SK-MEL-5 (cell line): ENCODE data around the gene PAPPA2.

GRCh38 chr1:173998662-173999066, 23.5 kb downstream of the RC3H1 start:
RAMPAGE:
- cytosol, long total RNA = no peak
- long total RNA = no peak
- nucleus, long total RNA = no peak

GRCh38 chr1:174375876-174376184, 71.9 kb upstream of the GPR52 start:
RAMPAGE:
- cytosol, long total RNA = no peak
- long total RNA = no peak
- nucleus, long total RNA = no peak

GRCh38 chr1:174383681-174384015, 64.1 kb upstream of the GPR52 start:
RAMPAGE:
- cytosol, long total RNA = no peak
- long total RNA = no peak
- nucleus, long total RNA = no peak

GRCh38 chr1:174400370-174401007, 47.3 kb upstream of the GPR52 start:
RAMPAGE:
- cytosol, long total RNA = no peak
- long total RNA = no peak
- nucleus, long total RNA = no peak

DNA sequence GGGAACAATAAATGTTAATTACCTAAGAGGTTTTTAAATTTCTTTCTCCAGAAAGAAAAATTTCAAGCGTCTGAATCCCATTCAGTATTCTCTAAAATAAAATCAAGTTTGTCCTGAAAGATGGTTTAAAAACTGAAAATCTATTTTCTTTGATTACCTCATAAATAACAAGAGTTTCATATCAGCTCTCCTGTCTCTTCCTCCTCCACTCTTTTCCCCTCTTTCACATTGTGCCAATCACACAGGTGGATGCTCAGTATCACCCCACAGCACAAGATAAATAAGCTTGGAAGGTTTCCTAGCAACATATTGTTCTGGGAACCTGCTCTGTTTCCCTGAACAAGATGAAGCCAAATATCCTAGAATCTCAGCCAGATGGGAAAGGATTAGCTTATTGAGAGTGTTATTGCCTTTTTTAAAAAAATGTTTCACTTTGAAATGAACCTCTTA, 45.7 kb upstream of the CACYBP start:
RAMPAGE:
- cytosol, long total RNA = no peak
- long total RNA = no peak
- nucleus, long total RNA = no peak

DNA sequence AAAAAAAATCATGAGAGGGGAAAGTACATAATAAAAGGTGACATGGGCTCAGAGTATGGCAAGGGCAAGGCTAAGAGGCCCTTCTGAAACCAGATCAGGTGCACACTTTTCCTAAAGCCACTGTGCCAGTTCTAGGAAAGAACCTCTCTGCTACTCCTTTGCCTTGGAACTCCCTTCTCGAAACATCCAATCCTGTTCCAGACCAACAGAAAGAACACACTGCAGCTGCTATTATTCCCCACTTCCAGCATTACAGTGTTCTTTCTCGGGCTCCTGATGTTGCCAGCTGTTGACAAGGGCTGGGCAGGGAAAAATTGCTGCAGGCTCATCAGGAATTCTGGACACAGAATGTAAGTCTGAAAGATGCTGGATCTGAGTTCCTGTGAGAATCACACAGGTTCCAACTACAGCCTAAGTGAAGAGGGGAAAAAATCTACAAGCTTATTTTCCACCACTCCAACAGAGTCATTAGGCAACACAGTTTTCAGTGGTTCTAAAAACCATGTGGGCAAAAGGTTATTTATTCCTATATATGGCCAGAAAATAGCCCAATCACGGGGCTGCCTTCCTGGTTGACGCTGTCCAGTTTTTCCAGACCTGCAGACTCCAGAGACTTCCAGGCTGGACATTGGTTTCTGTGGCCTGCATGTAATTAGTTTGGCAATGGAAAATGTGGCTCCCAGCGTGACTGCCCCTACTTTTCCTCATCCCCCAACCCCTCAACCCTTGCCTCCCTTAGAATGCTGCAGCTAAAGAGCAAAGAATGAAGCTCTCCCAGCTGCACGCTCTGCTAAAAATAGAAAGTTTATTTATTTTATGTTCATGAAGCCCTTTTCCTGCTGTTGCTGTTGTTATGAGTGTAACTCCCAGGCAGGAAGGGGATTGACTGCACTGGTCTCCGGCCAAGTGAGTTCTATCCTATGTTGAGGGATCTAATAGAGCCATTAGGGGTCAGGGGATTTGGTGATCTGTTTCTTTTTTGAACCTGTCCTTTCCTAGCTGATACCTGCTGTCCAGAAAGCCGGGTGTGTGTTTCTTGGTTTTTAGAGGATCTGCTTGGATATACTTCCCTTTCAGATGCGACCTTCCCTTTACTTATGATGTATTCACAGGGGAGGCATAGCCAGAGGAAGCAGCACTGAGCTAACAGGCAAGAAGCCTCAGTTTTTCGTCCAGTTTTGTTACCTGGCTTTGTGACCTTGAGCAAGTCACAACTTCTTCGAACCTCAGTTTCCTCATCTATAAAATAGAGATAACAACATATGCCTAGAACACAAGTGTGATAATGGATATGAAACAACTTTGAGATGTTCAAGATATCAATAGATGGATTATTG, 8.4 kb upstream of the KIAA0040 start:
RAMPAGE:
- cytosol, long total RNA = no peak
- long total RNA = no peak
- nucleus, long total RNA = no peak

RAMPAGE:
- cytosol, long total RNA = no peak
- long total RNA = no peak
- nucleus, long total RNA = no peak
Measured at GRCh38 chr1:176462826-176463253, at the start of gene PAPPA2. Gene PAPPA2 (plus strand): TSS chr1:176463175.

DNA sequence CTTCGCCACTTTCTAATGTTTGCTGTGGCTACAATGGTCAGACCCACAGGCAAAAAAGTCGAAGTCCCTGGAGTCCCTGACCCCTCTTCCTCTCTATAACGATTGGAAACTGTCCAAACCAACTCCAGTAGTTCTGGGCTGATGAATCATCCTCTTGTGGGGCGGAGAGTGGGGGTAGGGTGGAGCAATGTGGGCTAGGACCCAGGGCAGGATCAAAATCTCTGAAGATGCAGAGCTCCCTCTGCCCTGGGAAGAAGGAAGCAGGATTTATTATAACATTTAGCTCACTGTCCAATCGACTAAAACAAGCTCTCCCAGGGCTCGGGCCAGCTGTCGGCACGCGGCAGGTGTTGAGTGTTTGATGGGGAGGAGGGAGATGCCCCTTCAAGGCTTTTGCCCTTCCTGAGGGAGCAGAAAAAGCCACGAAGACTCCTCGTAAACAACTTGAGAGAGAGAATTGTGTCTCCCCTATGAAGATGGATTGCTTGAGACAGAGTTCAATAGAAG, 85.7 kb downstream of the BRINP2 start:
RAMPAGE:
- cytosol, long total RNA = no peak
- long total RNA = no peak
- nucleus, long total RNA = no peak

DNA sequence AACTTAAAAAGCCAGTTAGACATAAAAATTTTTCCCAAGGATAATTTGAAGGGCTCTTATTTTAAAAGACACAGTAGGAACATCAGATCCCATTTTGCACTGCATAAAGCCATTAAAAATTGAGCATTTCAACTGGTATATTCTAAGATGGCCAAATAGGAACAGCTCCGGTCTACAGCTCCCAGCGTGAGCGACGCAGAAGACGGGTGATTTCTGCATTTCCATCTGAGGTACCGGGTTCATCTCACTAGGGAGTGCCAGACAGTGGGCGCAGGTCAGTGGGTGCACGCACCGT, 336.1 kb downstream of the SEC16B start:
RAMPAGE:
- cytosol, long total RNA = no peak
- long total RNA = no peak
- nucleus, long total RNA = no peak

GRCh38 chr1:177984192-177984665, 14.4 kb upstream of the SEC16B start:
RAMPAGE:
- cytosol, long total RNA = no peak
- long total RNA = start-site peak on the minus strand at chr1:177984276-177984303, 10 and 8 reads in 2 replicates
- nucleus, long total RNA = no peak

DNA sequence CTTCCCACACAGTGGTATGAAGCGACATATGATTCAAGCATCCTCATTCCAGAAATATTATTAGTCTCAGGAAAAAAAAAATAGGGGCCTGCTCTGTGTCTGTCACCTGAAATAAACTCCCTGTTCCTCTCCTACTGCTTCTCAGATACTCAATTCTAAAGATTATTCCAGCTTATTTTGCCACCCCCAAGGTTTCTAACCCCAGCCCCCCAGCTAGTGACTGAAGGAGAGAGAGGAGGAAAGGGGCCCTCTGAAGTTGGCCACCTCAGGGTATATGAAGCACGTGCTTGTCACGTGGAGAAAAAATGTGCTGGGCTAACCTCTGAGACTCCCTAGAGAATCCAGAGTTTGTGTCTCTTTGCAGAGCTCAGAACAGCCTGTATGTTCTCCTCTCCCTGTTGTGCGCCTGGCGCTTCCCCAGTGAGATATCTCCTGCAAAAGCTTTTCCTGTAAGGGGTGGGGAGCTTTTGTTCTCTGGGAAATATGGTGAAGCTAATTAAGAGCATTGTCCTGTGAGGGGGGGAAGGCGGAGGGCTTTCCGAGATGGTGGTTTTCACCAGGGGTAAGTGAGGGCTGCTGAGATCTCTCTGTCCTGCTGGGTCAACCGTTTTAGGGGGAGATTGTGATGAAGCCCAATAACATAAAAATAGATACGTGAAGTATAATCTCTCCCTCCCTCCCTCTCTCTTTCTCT, 35.8 kb upstream of the RASAL2 start:
RAMPAGE:
- cytosol, long total RNA = no peak
- long total RNA = no peak
- nucleus, long total RNA = no peak

DNA sequence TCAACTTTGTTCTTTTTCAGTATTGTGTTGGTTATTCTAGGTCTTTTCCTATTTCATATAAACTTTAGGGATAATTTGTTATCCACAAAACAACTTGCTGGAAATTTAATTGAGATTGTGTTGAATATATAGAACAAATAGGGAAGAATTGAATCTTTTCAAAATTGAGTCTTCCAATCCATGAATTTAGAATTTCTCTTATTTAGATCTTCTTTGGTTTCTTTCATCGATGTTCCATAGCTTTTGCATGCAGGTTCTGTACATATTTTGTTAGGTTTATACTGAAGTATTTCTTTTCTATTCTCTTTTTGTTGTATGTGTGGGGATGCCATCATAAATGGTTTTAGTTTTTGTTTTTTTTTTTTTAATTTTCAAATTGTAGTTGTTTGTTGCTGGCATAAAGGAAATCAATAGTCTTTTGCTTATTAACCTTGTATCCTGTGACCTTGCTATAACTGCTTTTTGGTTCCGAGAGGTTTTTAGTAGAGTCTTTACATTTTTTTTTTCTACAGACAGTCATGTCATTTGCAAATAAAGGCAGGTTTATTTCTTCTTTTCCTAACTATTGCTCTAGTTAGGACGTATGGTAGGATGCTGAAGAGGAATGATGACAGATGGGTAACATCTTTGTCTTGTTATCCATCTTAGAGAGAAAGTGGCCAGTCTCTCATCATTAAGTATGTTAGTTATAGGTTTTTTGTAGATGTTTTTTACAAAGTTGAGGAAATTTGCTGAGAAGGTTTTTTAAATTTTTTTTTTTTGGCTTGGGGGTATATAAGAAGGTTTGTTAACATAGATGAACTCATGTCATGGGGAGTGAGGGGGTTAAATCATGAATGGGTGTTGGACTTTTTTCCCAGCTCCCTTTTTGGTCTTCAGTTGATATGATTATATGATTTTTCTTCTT, 91.1 kb downstream of the RASAL2 start:
RAMPAGE:
- cytosol, long total RNA = no peak
- long total RNA = no peak
- nucleus, long total RNA = no peak

DNA sequence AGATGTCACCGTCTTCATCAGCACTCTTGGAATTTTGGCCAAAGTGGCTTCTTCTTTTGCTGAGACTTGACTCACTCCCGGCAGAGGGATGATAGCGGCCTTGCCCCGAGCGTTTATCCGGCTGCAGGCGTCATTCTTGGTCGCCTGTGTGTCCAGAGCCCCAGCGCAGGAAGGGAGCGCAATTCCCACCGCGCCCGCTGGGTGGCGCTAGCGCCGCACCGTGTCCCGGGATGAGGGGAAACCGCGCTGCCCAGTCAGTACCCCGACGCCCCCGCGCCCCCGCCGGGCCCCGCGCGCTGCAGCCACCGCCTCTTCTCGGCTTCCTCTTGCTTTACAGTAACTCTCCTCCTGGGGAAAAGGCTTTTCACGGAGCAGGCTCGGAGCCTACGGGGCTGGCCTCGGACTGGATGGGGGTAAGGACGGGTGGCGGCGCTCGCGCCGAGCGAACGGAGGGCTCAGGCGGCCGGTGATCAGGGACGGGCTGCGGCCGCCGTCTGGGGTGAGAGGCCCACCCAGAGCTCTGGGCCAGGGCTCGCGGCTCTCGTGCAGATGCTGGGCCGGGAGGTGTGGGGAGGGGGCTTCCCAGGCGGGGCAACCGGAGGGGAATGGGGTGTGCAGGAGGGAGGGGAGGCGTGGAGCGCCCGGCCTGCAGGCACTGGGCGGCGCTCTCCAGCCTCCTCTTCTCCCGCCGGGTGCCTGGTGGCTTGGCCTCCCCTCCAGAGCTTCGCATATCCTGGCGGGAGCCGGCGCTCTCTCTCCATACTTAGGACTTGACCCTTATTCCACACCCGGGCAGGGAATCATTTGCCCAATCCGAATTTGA, 29.8 kb downstream of the TEX35 start:
RAMPAGE:
- cytosol, long total RNA = no peak
- long total RNA = no peak
- nucleus, long total RNA = no peak

DNA sequence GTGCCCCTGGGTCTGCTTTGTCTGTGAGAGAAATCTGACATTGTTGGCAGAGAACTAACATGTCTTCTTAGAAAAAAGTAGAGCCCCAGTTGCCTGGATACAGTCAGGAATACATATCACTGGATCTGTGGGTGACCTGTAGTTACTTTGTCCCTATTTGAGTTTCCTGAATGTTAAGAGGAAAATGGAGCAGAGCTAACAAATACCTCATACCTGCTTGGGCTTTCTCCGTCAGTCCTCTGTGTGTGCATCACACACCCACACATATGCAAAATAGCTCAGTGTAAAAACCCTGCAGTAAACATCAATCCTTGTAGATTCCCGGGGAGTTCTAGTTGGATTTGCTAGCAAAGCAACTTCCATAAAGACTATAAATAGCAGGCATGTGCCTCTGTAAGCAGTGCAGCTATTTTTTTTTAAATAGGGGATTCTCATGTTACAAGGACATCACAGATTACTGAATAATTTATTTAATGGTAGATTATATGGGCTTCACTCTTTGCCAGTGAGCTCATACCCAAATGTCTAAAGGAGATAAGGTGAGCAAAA, 63.0 kb downstream of the TEX35 start:
RAMPAGE:
- cytosol, long total RNA = no peak
- long total RNA = no peak
- nucleus, long total RNA = no peak

RAMPAGE:
- cytosol, long total RNA = no peak
- long total RNA = no peak
- nucleus, long total RNA = no peak
Measured at GRCh38 chr1:178581045-178581857, 68.3 kb downstream of the TEX35 start.

DNA sequence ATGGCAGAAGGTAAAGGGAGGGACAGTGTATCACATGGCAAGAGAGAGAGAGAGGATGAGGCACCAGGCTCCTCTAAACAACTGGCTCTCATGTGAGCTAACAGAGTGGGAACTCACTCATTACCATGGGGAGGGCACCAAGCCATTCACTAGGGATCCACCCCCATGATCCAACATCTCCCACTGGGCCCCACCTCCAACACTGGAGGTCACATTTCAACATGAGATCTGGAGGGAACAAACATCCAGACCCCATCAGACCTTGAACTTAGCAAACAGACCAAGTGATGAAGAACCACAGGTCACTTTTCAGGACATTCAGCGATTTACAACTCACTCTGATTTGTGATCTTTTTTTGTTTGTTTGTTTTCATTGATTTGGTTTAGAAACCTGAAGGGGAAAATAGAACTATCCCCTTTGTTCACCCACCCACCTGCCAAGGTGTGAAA, 104.2 kb upstream of the RALGPS2 start:
RAMPAGE:
- cytosol, long total RNA = no peak
- long total RNA = no peak
- nucleus, long total RNA = no peak

RAMPAGE:
- cytosol, long total RNA = no peak
- long total RNA = no peak
- nucleus, long total RNA = no peak
Measured at GRCh38 chr1:178724416-178724697, 687 bp upstream of the RALGPS2 start.

GRCh38 chr1:178727090-178727625, 2.1 kb downstream of the RALGPS2 start:
RAMPAGE:
- cytosol, long total RNA = no peak
- long total RNA = no peak
- nucleus, long total RNA = no peak

GRCh38 chr1:178867497-178868152, 3.3 kb downstream of the ANGPTL1 start:
RAMPAGE:
- cytosol, long total RNA = no peak
- long total RNA = no peak
- nucleus, long total RNA = no peak

DNA sequence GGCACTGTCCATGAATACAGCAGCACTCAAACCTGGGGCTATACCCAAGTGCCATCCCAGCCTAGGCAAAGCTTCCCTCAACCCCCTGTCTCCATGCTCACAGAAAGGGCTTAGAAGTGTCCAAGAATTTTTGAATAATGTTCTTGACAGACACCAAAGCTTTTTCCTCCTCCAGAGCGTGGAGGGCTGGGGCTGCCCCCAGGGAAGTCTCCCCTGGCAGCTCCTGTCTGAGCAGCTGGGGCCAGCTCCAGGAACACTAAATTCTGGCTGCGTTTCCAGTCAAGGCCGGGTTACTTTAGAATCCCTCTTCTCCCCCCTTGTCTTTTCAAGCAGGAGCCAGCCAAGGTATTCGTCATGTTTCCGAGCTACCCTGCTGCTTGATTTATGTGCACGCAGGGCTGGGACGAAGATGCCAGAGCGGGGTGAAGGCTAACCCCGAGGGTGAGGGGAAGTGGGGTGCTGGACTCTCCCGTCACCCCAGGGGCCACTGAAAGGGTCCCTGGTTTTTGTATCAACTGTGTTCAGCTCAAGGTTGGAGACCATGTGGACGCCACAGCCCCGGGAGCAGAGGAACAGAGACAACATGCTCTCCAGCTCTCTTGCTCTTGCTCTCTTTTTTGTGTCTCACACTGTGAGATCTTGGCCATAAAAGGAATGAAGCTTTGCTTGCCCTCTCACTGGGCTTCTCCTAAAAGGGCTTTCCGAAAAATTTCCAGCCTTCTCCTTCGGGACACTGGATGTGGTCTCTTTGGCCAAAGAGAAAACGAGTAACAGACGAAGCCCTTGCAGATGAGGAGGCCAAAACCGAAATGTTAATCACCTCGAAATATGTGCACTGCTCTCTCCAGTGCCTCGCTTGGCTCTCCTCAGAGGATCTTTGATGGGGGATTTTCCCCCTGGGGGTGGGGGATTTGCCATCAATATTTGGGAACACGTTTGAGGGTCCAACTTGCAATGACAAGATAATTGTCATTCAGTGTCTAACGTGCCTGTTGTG, 68.2 kb upstream of the ANGPTL1 start:
RAMPAGE:
- cytosol, long total RNA = no peak
- long total RNA = no peak
- nucleus, long total RNA = no peak